Colon Carcinoma Metastatic in the Brain (tissue), 2 donors: Measurements from ENCODE around the gene GFOD1.

DNA sequence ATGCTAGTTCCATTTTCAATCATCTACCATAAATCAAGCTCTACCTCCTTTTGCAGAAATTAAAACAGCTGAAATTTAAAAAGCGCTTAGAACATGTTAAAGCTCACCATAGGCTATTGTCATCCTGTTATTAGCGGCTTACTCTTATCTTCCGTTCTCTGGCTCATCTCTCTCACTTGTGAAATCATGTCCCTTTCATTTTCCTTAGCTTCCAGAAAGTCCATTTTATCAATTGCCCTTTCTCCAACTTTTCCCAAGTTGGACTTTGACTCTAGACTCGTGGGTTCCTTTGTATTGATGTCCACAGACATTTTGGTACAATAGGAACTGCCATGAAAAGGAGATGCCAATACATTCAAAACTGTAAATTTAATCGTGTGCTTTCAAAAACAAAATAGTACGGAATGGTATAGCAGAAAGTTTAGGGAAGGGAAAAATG, 10.5 kb upstream of the HIVEP1 start:
- PRO-cap, 2 experiments, result no peak in any of the 2 experiments

GRCh38 chr6:12012875-12013369, 810 bp downstream of the HIVEP1 start:
- PRO-cap, 2 experiments, result peak in 2 of 2 experiments; most common plus-strand start chr6:12012963 (in 1); most common minus-strand start chr6:12013168 (in 2)

DNA sequence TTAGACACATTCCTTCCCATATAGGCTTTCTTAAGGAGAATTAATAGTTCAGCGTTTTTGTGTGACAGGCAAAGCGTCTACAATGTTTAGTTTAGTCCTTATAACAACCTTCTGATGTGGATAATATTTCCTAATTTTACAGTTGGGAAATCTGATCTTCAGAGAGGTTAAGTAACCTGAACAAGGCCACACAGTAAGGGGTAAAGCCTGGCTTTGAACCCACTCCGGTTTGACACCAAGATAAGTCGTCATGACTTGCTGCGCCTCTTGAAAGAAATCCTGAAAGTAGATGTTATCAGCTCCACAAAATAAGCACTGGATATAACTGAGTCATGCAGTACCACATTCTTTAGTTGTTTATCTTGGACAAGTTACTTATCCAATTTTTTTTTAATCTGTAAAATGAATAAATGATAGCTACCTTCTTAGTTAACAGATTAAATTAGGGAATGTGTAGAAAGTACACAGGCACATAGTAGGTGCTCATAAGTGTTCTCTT, 1.9 kb downstream of the HIVEP1 start:
- PRO-cap, 2 experiments, result no peak in any of the 2 experiments

- PRO-cap, 2 experiments, result no peak in any of the 2 experiments
These were observed 108.2 kb downstream of the HIVEP1 start for GRCh38 chr6:12120200-12120794.

- PRO-cap, 2 experiments, result no peak in any of the 2 experiments
These were observed 112.2 kb downstream of the HIVEP1 start for GRCh38 chr6:12124053-12124874.

GRCh38 chr6:12146575-12146923, 134.4 kb downstream of the HIVEP1 start:
- PRO-cap, 2 experiments, result no peak in any of the 2 experiments

GRCh38 chr6:12262091-12262857, 27.9 kb upstream of the EDN1 start:
- PRO-cap, 2 experiments, result peak in 1 of 2 experiments; most common minus-strand start chr6:12262389 (in 1)

DNA sequence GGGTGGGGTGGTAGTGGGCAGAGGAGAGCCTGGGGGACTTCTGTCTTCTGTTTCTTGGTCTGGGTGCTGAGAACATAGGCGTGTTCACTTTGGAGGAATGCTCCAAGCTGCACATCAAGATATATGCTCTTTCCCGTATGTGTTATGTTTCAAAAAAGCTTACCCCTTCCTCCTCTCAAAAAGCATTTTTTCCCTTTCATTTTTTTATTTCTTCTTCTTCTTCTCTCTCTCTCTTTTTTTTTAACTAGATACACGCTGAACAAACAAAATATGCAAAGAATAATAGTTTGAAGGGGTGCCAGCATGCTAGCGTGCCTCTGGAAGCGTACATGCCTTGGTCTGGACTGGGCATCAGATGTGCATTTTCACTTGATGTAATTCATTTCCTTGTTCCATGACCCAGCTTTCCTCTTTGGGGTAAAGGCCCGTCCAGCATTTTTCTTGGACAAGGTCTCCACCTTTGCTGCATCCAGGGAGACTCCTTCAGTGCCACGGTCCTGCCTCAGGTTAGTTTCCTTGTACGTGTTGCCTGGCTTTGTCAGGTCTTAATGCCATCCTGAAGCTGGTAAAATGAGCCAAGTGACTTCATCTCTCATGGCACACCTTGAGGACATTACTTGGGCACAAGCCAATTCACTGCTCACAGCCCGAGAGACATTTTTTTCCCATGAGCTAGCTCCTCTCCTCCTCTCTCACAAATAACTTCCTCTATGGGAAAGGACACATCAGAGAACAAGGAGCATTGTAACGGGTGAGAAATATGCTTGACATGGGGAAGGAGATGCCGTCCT, 23.8 kb downstream of the EDN1 start:
- PRO-cap, 2 experiments, result no peak in any of the 2 experiments

DNA sequence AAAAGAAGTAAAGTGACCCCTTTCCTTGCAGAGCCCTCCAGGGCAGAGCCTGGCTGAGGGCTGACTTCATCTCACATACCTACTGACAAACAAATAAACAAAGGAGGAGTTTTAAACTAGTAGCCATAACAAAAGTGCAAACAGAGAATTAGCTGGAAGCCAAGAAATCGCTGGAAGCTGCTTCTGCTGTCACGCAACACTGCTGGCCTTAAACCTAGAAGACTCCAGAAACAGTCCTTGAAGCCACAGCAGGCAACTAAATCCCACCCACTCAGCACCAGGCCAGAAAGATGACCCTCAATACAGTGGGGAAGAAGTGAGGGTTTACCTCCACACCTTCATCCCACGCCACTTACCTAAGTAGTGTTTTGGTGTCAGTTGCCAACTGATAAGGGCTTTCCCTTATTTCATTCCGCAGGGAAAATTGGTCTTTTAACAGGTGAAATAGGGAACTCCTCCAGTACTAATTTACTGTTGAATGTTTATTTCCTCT, 46.1 kb downstream of the EDN1 start:
- PRO-cap, 2 experiments, result no peak in any of the 2 experiments

GRCh38 chr6:13304534-13305083, 23.7 kb downstream of the TBC1D7 start:
- PRO-cap, 2 experiments, result no peak in any of the 2 experiments

DNA sequence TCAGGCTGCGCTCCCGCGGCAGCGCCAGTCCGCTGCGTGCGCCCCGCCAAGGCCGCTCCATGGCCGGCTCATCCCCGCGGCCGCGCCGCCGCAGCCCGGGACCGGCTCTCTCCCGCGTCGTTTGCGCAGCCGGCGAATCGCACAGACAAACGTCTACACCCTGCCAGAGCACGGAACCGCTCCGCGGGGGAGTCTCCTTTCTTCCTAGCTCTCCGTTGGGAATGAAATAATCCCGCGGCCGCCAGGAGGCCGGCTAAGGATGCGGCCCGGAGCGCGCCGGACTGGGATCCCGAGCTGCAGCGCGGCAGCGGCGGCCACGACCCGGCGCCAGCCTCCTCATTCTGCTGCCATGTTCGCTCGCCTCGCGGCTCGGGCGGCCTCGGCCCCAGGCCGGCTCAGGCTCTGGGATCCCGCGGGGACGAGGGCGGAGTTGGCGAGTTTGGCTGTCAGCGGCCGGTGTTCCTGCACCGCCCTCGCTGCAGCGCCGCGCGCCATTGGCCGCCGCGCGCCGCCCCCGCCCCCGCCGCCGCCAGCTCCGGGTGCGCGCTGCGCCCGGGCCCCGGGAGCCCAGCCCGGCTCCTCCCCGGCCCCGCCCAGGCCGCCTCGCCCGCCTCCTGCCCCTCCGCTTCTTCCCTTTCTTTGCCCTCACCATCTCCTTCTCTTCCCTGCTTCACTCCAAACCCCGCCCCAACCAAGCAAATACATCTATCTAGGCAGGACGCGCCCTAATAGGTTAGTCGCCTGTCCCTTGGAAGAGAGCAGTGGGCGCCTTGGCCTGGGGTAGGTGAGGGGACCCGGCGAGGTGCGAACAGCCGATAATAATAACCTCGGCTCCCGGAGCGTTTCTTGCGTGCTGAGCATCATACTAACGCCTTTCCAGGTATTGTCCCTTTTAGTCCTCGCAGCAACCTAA, at the start of gene GFOD1:
Gene GFOD1 (minus strand): TSS at position 404 of the 913 bp plus-strand sequence.
- PRO-cap, 2 experiments, result peak in 2 of 2 experiments; most common plus-strand start position 163 of the sequence (in 1); most common minus-strand start position 123 of the sequence (in 2)

- PRO-cap, 2 experiments, result no peak in any of the 2 experiments
These were observed 40.2 kb upstream of the GFOD1 start for GRCh38 chr6:13527684-13527984.

DNA sequence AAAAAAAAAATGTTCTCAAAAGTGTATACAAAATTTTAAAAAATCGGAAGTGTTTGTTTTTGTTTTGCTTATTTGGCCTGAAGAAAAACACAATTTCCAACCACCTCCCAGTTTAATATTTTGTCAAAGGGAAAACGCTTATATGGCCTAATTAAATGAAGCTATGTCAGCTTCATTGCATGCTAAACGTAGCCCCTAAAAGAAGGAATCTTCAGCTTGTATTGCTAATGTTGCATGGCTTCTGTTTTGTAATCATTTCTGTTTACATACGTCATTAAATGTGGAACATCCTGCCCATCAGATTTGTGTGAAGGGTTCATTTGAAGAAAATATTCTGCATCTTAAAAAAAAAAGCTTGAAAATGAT, 12.9 kb upstream of the SIRT5 start:
- PRO-cap, 2 experiments, result no peak in any of the 2 experiments

GRCh38 chr6:13573521-13573703, 989 bp upstream of the SIRT5 start:
- PRO-cap, 2 experiments, result no peak in any of the 2 experiments

DNA sequence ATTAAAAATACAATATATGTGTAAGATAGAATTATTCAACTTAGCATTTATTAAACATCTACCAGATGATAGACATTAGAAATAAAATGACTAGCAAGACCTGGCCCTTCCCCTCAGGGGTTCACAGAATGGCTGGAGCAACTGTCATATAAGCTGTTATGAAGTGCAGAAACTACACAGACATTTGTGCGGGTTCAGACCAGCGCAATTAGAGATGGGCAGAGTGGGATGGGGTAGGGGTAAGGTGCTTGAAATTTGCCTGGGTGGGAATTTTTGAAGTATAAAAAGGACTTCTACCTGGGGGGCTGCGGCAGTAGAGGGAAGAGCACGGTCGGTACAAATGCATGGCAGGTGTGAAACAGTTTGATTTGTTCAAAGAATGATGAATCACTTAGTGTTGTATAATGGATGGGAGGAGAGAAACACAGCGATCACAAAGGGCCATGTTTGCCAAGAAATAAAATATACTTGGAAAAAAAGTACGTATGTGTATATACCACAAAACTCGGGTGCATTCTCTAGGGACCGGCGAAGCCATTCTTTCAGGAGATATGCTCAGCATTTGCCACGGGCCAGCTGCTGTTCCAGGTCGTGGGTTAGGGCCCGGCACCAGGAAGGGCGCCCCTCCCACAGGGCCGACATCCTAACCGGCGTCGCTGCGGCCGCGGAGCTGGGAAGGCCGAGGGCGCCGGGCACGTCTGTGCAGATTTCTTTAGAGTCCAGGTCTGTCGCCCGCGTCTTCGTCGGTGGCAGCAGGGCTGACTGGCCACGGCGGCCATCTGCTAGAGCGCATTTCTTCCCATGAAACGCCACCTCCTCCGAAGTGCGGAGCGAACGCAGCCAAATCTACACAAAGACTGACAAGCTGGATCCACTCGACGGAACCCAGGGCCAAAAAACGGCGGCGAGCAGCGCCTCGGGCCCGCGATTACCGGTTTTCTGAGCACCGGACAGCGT, 777 bp upstream of the NOL7 start:
- PRO-cap, 2 experiments, result peak in 1 of 2 experiments; most common plus-strand start position 705 of the sequence (in 1)

- PRO-cap, 2 experiments, result no peak in any of the 2 experiments
These were observed 41.5 kb downstream of the NOL7 start for GRCh38 chr6:13656187-13657472.

GRCh38 chr6:13696496-13696992, 15.1 kb downstream of the RANBP9 start:
- PRO-cap, 2 experiments, result no peak in any of the 2 experiments

DNA sequence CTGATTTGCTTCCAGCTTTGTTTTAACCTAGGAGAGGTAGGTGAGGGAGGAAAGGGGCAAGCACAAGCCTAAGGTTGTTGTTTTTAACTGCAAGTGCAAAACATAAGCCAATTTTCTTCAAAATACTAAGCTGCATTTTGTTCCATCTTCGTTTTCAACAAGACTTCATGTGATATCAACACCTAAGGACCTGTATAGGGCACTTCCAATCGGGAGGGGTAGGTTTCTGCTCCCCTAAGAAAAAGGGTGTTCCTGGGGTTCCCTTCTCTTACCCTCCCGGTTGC, 1.6 kb downstream of the RANBP9 start:
- PRO-cap, 2 experiments, result no peak in any of the 2 experiments

DNA sequence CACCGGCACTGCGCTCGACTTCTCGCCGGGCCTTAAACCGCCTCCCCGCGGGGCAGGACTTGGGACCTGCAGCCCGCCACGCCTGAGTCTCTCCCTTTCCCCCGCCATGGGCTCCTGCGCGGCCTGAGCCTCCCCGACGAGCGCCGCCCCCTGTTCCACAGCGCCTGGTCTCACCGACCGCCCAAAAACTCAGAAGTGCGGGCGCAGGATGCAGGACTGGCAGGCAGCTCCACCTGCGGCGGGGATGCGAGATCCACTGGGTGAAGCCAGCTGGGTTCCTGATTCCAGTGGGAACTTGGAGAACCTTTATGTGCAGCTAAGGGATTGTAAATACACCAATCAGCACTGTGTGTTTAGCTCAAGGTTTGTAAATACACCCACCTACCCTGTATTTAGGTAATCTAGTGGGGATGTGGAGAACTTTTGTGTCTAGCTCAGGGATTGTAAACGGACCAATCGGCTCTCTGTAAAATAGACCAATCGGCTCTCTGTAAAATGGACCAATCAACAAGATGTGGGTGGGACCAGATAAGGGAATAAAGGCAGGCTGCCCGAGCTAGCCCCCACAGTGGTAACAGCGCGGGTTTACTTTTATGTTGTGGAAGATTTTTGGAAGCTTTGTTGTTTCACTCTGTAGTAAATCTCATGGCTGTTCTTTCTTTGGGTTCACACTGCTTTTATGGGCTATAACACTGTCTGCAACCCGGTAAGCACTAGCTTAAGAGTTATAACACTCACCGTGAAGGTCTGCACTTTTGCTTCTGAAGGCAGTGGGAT, 31.9 kb upstream of the RANBP9 start:
- PRO-cap, 2 experiments, result no peak in any of the 2 experiments

DNA sequence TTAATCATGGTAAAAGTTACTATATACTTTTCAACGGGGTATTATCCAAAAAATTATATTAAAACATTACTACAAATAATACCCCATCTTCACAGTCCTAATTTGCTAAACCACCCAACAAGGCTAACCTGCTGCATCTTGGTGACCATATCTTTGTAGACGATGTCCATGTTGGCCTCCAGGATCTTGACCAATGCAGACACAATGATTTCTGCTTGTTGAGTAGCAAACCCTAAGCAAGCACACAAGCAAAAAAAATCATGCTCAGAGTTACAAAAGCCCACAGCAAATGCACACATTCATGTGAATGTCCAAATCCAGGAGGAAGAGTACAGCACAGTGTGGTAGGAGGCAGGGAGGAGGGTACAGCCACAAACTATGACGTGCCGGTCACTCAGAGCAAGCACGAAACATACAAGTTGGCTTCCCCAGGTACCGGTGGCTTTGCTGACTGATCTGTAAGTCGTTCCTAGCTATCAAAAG, 12.2 kb downstream of the MCUR1 start:
- PRO-cap, 2 experiments, result no peak in any of the 2 experiments